Fibroblast of the aortic adventitia (primary cell): ENCODE data around the gene CXCL2.

GRCh38 chr4:73520795-73521268 lies 39.3 kb downstream of the AFM start:
- CAGE, long polyA plus RNA, result no peak

DNA sequence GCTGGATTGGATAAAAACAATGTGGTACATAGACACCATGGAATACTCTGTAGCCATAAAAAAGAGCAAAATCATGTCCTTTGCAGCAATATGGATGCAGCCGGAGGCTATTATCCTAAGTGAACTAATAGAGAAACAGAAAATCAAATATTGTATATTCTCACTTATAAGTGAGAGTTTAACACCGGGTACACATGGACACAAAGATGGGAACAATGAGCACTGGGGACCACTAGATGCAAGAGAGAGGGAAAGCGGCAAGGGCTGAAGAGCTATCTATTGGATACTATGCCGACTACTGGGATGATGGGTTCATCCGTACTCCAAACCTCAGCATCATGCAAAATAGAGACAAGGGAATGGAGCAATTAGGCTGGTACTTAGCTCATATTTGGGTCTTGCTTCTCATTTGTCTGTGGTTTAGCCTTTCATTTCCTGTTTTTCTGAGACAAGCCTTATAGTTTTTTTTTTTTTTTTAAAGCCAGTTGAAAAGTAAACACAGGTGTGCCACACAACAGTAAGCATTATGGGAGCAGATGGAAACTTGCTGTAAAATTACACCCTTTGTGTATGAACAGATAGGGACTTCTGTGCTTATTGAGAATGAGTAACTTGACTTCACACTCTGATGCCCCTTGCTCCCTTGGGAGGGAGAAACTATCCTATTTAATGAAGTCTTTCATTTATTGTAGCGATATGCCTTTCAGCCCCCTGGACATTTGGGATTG lies 13.9 kb downstream of the RASSF6 start:
- CAGE, long polyA plus RNA, result no peak

GRCh38 chr4:73607176-73607922 lies 12.9 kb downstream of the RASSF6 start:
- CAGE, long polyA plus RNA, result no peak

- CAGE, long polyA plus RNA, result no peak
These were observed 19.7 kb downstream of the CXCL3 start for GRCh38 chr4:74018716-74019197.

GRCh38 chr4:74099044-74099357 lies at the start of gene CXCL2:
TSS of gene CXCL2 (minus strand) at chr4:74099195.
- CAGE, long polyA plus RNA, result no peak

DNA sequence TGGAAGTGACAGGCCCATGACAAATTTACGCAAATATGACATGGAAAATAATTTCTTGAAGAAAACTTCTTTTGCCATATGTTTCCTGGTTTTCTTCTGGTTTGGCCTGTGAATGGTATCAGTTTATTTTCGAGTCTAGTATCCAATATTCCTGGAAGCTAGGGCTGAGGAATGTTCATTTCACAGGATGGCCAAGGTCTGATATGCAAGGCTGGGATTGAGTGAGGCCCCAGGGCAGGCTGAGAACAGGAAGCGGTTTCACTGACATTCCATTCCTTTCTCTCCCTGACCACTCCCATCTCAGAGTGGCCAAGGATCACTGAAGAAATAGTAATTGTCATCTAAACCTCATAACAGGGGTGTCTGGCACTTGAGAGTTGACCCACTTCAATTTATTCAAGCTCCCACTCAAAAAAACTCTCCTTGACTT lies 10.5 kb upstream of the CXCL2 start:
- CAGE, long polyA plus RNA, result no peak

DNA sequence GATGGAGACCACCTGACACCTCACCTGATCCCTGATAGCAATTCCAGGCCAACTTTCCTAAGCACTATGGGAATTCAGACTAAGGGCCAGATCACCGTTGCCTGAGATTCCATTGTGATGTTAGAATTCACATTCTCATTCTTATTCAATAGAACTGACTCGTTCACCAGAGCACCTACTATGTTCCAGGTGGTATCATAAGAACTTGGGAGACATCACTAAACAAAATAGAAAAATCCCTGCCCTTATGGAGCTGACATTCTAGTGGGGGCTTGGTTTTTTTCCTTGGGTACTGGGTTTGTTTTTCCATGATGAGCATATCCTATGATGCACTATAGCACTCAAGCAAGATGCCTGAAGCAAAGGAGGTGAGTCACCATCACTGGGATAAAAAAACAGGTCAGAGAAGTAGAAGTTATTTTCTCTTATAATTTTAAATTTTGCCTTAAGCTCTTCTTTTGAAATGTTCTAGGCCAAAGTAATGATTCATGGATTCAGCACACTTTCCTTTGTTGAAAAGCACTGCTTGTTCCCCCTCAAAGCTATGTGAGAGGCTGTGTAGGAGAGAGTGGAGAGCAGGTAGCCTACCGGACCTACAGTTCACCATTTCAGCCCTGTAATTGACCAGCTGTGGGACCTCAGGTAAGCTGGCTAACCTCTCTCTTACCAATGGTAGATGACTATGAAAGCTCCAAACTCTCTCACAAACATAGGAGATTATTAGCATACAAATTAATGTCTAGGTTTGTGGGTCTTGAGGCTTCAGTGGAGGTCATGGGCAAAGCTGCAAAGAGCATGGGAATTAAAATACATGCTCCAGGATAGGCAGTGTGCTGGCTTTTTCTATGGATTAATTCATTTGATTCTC lies 15.3 kb upstream of the CXCL2 start:
- CAGE, long polyA plus RNA, result no peak

DNA sequence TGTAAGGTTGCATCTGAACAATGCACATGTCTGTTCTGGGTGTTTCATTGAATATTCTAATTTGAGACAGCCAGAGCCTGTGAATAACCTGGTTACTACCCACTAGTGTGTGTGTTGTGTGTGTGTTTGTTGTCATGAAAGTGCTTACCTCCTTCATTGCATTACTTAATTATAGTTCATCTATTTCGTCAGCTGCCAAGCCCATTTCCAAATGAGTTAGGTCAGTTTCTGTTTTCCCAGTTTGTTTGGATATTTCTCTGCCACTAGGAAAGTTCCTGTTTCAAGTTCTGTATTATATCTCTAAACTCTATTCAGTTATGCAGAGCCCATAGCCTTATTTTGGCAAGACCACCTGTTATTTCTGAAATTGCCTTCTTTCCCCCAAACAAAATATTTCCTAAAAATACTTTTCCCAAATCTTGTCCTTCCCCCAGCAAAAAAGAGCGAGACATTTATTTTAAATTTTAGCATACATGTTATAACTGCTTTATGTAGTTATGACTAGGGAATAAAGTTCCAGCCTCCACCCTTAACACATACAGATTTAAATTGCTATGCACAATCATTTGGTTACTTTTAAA lies 1.8 kb downstream of the EREG start:
- CAGE, long polyA plus RNA, result no peak

- CAGE, long polyA plus RNA, result no peak
These were observed 11.4 kb upstream of the AREG start for GRCh38 chr4:74433475-74433973.

DNA sequence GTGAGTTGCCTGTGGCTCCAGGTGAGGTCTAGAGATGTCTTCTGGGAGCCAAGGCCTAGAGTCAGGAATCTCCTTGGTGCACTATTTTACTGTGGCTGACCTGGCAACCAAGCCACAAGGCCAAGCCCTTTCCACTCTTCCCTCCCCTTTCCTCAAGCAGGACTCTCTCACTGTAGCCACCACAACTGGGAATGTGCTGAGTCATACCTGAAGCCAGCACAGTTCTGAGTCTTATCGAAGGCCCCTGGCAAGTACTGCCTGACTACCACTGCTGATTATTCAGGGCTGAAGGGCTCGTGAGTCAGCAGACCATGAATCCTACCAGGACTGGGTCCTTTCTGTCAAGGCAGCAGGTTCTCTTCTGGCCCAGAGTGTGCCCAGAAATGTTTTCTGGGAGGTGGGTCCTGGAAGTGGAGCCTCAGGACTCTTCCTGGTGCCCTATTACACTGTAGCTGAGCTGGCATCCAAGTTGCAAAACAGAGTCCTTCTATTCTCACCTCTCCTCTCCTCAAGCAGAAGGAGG lies 111.6 kb downstream of the BTC start:
- CAGE, long polyA plus RNA, result no peak

- CAGE, long polyA plus RNA, result no peak
These were observed 78.5 kb downstream of the BTC start for GRCh38 chr4:74715758-74716226.

GRCh38 chr4:75180724-75181918 lies 248.2 kb downstream of the PARM1 start:
- CAGE, long polyA plus RNA, result no peak

GRCh38 chr4:75249841-75250275 lies 264.3 kb downstream of the RCHY1 start:
- CAGE, long polyA plus RNA, result no peak

- CAGE, long polyA plus RNA, result no peak
These were observed 1.9 kb downstream of the USO1 start for GRCh38 chr4:75726143-75726749.

DNA sequence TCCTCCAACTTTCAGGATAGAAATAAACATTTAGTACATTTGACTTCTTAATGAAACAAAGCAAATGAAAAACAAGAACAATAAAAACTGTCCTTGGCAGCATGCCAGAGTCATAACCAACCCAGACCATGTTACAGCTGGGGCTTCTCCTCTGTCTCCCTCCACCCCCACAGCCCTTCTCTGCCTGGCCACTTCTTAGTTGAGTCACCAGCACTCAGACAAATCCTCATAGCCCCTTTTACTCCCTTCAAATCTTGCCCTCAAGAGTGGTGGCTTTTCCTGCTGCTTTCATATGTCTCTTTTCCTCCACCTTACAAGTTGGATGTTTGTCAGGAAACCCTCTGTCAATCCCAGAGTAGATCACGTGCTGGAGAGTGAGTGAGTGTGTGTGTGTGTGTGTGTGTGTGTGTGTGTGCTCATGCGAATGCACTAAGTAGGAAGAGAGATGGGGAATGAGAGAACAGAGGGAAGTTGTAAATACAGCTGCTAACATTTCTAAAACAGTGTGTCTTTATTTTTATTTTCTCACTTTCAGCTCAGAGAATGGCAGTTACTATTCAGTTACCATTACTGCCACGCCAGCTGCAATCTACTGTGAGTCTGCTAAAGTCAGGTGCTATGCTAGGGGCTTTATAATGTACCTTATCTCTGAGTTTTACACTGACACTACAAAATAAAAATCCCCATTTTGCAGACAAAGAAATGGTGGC lies 15.0 kb downstream of the SCARB2 start:
- CAGE, long polyA plus RNA, result no peak

- CAGE, long polyA plus RNA, result no peak
These were observed 12.8 kb downstream of the SCARB2 start for GRCh38 chr4:76200639-76201348.

GRCh38 chr4:76281692-76281977 lies 24.9 kb upstream of the STBD1 start:
- CAGE, long polyA plus RNA, result no peak

GRCh38 chr4:76303054-76303539 lies 3.4 kb upstream of the STBD1 start:
- CAGE, long polyA plus RNA, result no peak

- CAGE, long polyA plus RNA, result no peak
These were observed 206.9 kb downstream of the SOWAHB start for GRCh38 chr4:76690810-76691613.

GRCh38 chr4:76706550-76706894 lies 191.4 kb downstream of the SOWAHB start:
- CAGE, long polyA plus RNA, result no peak